WTC11 (cell line): ENCODE measurements around the genes DIDO1, BIRC7 and SLC2A4RG.

GRCh38 chr20:62926366-62927095 is at the start of gene DIDO1:
TSS of gene DIDO1 (minus strand) at chr20:62926505.
- PRO-cap: bidirectional peak, plus-strand start at chr20:62926636, minus-strand start at chr20:62926505; bidirectional peak, plus-strand start at chr20:62927133, minus-strand start at chr20:62927003

DNA sequence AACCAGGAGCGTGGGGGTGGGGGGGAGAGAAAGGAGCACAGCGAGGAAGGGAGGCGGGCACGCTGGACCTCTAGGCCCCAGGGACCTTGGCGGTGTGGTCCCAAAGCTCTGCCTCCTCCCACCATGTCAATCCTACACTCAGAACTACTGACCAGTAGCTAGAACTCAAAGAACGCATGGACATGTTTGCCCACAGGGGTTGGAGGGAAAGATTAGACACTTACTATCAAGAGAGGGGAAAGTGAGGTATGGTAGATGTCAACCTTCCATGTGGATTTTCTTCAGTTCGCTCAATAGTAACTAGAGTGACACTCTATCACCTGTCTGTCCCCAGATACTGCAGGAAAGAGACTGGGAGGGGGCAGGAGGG is 776 bp upstream of the DIDO1 start:
- PRO-cap: bidirectional peak, plus-strand start at position 38 of the sequence, minus-strand start outside the sequence

DNA sequence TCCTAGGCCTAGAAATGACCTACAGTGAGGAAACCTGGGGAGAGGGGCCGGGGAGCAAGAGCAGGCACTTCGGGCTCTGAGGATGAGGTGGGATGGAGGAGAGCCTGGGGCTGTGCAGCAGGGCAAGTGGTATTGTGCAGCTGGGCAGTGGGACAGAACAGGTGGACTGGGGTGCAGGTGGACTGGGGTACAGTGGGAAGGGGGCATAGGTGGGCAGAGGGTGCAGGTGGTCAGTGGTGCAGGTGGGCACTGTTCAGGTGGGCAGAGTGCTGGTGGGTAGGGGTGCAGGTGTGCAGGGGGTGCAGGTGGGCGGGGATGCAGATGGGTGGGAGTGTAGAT is 20.6 kb downstream of the BHLHE23 start:
- PRO-cap: no peak

- PRO-cap: no peak
These were observed at the start of gene BIRC7 for GRCh38 chr20:63235600-63236055. TSS of gene BIRC7 (plus strand) at chr20:63235905.

GRCh38 chr20:63254672-63254843 is 295 bp upstream of the NKAIN4 start:
- PRO-cap: no peak

- PRO-cap: no peak
These were observed 3.7 kb downstream of the ARFGAP1 start for GRCh38 chr20:63276240-63276788.

DNA sequence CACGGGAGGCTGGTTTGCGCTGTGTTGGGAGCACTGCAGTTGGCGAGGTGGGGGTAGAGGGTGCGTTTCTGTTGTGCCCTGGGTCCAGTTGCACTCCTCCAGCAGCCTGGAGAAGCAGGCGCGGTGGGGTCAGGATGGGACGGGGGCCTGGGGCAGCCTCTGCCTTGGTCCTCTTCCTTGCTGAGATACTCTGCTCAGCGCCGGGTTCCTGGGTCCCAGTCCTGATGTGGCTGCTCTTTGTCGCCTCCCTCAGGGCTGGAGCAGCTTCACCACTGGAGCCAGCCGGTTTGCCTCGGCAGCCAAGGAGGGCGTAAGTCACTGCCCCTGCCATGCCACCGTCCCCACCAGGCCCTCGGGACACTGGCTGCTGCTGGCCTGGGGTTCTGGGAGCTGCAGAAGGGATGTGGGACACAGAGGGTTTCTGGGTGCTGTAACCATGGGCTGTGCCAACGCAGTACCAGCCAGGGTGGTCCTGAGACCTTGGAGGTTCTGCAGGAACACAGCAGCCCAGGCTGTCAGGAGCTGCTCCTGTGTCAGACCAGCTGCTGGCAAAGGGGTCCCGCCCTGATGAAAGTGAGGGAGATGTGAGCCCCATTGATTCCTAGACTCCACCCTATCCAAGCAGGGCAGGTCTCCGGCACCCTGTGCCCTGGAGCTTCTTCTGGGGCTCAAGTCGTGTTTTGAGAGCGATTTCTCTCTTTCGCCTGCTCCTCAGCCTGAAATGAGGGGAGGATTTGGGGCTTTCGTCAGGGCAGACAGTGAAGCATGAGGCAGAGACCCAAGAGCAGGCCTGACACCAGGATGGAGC is 8.6 kb downstream of the ARFGAP1 start:
- PRO-cap: no peak

DNA sequence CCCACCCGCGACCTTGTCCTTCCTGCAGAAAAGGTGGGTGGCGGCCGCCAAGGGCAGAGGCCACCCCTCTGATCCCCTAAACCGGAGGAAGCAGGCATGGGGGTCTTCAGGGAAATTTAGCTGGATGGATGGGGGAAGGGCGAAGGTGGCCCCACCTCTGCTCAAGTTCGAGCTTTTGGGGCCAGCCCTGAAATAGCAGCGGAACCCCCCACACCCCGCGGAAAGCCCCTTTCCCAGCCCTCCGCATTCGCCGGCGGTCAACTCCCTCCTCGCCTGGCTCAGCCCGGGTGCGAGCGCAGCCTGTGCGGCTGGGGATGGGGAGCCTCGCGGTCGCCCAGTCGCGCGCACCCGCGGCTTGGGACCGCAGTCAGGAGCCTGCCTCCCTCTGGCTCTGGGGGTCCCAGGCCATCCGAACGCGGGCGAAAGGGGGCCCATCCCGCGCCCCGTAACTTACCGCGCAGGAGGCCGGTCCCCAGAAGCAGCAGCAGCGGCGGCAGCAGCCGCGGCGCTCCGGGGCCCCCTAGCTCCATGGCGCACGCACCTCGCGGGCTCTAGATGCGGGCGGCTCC is 429 bp downstream of the CHRNA4 start:
- PRO-cap: unidirectional peak, plus-strand start at position 337 of the sequence

DNA sequence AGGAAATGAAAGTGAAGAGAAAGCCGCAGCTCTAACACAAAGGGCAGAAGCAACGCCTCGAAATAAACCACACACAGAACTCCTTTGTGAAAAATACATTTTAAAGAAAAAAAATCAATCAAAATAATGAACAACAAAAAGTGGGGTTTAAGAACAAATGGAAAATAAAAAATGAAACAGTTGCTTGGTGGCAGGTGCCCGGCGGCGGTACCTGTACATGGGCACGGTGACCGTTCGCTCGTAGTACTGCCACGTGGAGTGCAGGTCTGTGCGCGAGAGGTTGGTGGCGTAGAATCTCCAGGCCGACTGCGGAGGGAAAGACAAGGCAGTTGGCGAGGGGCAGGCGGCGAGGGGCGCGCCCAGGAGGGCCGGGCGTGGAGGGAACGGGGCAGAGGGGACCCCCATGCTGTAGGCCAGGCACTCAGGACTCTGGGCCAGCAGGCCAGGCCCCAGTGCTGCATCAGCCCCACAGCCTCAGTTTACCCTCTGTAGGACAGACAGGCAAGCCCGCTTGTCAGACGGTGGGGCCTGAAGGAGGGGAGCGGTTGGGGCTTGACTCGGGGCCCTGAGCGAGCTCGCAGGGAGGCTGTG is 38.8 kb downstream of the KCNQ2 start:
- PRO-cap: no peak

- PRO-cap: no peak
These were observed 3.0 kb upstream of the EEF1A2 start for GRCh38 chr20:63501714-63502461.

DNA sequence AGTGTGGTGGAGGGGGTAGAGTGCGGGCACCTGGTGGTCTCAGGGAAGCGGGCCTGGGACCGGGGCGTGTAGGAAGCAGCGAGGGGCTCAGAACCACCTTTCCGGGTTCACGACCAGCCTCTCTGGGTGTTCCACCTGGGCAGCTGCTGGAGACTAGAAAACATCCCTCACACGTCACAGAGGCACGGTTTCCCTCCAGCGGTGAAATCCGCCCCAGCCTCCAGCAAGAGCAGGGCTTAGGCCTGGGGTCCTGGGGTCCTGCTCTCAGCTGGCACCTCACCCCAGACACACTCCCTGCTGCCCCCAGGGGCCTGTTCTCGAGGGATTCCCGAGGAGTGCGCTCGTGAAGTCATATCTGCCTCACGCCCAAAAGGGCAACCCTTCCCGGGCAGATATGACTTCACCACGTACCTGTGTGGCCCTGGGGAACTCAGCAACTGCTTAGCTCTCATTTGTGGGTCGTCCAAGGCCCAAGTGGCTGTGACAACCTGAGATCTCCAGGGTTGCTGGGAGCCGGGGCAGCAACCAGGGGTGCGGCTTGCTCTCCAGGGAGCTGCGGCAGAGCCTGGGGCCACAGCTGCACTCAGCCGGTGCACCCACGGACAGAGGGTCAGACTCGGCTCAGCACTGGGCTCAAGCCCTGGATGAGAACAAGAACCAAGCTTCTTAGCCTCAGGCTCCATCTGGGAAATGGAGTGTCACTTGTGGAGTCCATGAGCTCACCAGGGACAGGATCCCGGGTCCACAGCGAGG is 545 bp downstream of the FNDC11 start:
- PRO-cap: no peak

GRCh38 chr20:63570502-63571124 is 3.4 kb downstream of the HELZ2 start:
- PRO-cap: no peak

DNA sequence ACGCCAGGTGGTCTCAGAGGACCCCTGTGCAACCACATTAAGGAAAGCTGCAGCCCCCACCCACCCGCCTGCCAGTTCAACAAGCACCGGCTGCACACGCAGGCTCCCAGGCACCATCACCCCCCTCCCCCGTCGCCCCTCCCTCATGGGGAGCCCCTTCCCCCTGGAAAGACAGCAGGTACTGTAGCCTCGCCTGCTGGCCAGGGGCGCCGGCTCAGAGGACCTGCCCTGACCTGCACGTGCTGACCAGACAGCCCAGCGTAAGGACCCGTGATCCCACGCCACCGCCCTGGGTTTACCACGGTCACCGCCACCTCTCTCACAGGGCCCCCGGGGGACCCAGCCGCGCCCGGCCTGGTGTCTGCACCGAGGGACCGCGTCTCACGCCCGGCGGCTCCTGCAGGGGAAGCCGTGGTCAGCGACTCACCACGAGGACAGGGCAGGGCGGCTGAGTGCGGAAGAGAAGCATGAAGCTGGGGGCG is 12.4 kb downstream of the STMN3 start:
- PRO-cap: no peak

DNA sequence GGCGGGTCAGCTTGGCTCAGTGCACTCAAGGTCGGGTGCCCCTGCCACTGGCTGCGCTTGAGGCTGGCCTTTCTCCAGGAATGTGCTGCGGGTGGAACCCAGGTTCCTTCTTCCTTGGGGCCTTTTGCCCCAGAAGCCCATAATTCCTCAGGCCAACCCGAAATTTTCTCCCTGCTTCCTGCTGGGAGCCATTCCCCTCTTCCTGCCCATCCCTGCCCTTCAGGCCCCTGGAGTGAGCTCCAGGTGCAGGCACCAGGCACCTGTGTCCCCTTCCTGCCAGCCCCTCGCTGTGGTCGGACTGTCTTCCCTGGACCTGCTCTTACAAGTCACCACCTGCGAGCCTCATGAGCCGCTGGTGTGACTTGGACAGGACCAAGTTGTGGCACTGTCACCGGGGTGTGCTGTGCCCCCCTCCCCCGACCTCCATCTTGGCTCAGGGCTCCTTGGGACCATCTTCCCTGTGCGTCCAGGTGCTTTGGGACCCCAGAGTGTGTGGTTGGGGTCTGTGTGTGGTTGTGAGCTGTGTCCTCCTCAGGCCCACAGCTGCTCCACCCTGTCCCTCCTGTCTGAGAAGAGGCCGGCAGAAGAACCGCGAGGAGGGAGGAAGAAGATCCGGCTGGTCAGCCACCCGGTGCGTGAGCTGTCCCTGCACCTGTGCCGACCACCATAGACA is 5.1 kb upstream of the TNFRSF6B start:
- PRO-cap: no peak

GRCh38 chr20:63697059-63697499 is 627 bp downstream of the TNFRSF6B start:
- PRO-cap: no peak

GRCh38 chr20:63706020-63707194 is 1.4 kb downstream of the ARFRP1 start:
- PRO-cap: no peak

DNA sequence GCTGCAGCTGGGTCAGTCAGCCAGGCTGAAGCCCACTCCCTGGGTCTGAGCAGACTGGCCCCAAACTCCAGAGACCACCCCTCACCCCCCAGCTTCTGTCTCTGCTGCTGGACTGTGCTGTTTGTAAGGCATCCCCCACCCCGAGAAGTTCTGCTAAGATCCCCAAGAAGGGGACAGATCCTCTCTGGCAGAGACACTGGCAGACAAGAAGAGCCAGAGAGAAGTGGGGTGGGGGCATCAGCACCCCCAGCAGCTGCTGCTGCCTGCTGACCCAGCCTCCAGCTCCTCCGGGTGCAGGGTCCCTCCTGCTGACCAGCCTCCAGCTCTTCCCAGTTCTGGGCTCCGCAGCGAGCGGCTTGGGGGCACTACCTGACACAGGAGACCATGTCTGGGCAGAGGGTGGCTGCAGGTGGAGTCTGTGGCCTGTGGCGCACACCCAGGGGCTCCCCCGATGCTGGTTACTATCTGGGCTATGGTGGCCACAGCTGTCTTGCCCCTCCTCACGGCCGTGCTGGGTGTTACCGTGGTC is 363 bp downstream of the LIME1 start:
- PRO-cap: no peak

GRCh38 chr20:63738641-63739137 is 887 bp upstream of the SLC2A4RG start:
- PRO-cap: no peak

DNA sequence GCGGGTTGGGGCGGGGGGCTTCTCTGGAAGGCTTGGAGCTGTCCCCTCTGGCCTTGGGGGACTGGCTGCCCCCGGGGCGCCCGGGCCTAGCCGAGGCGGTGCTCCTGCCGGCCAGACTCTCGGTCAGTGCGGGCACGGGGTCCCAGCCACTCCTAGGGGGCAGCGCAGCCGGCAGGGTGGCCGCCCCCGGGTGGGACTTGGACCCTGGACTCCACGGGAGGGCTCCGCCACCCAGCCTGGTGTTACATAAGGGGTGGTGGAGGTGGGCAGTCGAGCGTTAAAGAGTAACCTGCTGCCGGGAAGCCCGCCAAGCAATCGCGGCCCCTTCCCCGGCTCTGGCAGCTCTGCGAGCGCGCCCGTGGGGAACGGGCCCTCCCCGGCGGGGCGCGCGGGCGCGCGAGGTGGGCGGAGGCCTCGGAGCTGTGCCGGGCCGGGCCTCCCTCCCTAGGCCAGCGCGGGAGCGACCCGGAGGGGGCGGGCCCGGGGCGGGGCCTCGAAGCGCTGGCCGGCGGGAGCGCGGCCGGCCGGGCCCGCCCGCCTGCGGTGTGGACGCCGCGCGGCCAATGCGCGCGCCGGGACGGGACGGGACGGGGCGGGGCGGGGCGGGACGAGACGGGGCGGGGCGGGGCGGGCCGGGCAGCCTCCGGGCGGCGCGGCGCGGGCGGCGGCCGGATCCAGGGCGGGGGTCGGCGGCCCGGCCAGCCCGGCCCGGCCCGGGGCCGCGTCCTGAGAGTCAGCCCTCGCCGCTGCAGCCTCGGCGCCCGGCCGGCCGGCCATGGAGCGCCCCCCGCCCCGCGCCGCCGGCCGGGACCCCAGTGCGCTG is at the start of gene SLC2A4RG:
SLC2A4RG (plus strand) TSS at position 639 of the 823 bp plus-strand sequence.
- PRO-cap: unidirectional peak, plus-strand start at position 639 of the sequence

GRCh38 chr20:63752751-63753291 is 13.2 kb downstream of the SLC2A4RG start:
- PRO-cap: no peak